ENCODE data around the gene RNF166.

- PRO-cap: unidirectional peak, plus-strand start at chr16:87936177
These were observed 394 bp downstream of the CA5A start for GRCh38 chr16:87935981-87936288.

DNA sequence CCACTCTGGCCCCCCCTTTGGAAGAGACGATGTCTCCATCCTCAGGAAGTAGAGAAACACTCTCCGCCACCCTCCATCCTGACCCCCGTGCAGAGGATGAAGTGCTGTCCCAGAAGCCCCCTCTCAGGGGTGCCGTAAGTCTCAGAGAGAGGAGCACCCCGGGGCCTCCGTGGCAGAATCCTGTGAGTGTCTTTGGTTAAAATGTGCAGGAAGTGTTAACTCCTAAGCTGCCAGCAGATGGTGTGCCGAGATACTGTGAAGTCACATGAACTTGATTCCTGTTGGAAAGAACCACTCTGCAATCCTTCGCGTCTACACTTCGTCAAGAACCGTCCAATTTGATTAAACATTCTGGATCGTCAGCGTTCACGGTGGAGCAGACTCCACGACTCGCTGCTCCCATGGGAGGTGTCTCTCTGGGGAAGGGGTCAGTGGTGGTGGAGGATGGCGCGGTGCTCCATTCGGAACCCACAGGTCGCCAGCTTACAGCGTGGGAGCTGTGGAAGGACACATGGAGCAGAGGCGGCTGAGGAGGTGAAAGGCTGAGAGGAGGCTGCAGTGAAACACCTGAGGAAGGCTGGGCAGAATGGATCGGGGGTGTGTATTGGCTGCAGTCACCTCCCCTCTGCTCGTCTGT is 5.7 kb downstream of the BANP start:
- PRO-cap: no peak

DNA sequence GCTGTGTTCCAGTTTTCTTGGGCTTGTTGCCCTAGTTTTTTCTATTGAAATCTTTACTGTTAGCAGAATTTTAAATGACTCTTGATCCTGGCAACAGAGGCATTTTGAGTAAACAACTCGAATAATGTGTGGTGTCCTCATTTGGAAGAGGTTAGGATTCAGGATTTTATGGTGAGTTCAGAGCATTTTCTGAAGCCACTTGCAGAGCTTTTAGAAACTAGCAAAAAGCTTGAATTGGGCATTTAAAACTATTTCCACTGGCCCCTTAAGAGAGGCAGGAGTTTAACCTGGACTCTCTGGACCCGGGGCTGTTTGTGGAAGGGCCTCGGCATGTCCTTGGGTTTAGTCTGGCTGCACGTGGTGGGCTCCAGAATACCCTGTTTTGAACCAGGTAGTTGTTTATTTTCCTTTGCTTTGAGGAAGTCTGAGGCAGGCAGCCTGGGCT is 15.2 kb downstream of the BANP start:
- PRO-cap: no peak

- PRO-cap: no peak
These were observed 118.2 kb downstream of the BANP start for GRCh38 chr16:88068981-88070355.

- PRO-cap: no peak
These were observed 192.6 kb downstream of the BANP start for GRCh38 chr16:88143495-88144523.

DNA sequence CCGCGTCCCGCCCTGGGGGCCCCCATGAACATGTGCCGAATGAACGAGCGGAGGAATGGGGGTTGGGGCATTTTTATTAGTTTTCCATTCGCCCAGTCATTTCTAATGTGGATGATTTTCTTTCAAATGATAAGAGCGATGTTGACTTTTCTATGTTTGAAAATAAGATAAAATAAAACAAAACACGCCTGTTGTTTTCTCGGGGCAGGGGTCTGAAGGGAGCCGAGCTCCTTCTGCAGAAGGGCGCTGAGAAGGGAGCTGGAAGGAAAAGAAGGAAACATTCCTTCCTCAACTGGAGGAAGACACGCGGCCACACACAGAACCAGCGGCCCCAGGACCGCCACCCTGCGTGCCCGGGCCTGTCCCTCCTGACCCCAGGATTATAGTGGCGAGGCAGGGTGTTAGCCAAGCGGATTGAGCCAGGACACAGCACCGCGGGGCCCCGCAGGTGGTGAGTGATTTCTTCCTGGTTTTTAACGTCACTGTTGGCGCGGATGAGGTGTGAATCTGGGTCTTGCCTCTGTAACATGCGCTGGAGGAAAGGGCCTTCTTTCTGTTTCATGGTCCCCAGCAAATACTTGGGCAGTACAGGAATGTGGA is 158.8 kb upstream of the ZNF469 start:
- PRO-cap: no peak

DNA sequence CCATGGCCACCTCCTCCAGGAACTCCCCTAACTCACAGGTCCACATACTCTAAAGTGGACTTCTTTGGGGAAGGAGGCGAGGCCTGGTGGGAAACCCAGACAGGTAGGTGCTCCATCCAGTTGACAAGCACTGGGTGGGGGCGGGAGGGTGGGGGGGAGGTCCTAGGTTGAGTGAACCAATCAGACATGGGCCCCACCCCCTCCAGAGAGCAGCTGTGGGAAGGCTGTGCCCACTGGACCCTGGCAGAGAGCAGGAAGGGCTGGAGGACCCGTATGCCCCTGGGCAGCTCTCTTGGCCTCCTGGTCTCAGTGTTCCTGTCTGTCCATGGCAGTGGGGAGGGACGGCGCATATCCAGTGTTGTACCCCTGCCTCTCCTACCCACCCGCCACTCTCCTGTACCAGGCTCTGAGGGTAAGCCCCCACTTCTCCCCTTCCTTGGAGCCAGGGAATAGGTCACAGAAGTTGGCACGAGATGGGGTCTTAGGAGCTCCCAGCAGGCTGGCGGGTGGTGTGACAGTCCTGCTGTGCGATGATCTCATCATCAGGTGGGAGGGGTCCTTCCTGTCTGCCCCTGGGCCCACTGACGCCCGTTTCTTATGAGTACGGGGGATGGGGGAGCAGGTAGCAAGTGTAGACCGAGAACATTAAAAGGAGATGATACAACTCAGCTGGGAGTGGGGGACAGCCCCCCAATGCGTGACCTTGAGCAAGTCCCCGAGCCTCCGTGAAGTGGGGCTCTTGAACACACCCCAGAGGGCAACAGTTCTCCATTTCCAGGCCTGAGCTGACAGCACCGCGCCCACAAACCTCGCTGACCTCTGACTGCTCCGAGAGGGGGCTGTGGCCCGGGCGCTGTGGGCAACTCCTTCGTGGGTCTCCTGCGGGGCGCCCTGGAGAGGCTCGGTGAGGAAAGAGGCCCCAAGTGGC is 1.3 kb upstream of the ZFPM1 start:
- PRO-cap: no peak

DNA sequence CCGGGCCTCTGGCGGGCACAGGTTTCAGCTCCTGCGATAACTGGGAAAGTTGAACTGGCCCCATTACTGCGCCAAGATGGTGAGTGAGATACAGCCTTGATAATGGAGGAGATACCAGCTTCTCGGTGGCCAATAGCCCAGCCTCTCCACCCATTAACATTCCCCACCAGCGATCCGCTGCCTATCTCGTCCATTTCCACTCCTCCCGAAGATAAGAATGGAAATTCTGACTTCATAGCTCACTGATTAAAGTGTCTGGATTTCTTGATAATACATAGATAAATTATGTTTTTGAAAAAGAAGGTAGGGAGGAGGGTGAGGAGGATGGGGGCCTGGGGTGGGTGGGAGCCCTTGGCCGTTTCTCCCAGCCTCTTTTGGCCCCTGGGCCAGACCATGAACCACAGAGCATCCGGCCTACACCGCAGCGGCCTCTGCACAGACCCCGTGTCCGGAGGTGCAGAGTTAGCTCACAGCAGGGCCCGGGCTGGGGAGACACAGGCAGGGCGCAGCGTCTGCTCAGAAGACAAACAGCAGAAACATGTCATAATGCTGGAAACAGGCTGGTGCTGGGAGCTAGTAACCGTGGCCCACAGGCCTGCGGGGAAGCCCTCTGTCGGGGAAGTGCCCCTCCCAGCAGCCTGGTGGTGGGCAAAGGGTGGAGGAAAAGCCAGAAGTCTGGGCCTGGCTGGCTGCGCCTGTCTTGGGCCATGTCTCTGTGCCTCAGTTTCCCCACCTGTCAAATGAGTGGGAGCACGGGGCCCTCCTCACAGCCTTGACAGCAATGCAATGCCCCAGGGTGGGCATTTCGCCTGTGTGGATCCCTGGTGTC is 11.9 kb downstream of the ZFPM1 start:
- PRO-cap: no peak

DNA sequence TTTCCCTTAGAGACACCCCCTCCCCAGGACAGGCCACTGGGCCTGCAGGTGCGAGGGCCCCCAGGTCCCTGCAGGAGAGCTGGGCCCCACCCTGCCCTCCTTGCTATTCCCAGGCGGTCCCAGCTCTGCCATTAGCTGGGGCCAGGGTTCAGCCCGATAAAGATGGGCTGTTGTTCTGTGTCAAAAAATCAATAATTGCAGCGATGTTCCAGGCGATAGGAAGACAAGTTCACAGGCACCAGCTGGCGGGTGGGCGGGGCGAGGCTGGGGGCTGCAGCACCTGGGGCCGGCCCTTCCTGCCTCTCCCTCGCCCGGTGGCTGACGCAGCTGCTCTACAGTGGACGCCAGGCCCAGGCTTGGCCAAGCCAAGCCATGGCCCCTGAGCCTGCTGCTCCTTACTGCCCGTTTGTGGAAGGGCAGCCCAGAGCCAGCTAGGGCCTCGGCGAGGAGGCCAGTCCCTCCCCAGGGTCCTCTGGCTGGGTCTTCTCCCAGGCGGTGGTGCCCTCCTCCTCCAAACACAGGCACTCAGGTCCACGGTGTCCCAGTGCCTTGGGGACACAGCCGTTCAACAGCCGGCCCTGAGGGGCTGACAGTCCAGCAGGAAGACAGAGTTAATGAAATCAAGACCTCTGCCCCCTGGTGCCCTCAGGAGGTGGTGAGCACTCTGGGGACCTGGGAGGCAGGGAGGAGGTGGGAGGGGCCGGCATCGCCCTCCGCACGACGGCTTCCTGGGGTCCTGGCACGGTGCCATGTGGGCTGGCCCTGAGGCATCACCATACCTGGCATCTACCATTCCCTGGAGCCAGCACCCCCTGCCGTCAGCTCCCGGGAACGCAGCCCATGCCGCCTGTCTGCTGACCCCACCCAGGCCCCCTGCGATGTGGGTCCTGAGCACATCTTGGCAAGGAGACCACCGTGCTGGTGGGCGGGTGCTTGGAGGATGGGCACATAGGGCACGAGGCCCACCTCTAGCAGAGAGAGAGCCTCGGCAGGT is 52.1 kb downstream of the ZFPM1 start:
- PRO-cap: no peak

DNA sequence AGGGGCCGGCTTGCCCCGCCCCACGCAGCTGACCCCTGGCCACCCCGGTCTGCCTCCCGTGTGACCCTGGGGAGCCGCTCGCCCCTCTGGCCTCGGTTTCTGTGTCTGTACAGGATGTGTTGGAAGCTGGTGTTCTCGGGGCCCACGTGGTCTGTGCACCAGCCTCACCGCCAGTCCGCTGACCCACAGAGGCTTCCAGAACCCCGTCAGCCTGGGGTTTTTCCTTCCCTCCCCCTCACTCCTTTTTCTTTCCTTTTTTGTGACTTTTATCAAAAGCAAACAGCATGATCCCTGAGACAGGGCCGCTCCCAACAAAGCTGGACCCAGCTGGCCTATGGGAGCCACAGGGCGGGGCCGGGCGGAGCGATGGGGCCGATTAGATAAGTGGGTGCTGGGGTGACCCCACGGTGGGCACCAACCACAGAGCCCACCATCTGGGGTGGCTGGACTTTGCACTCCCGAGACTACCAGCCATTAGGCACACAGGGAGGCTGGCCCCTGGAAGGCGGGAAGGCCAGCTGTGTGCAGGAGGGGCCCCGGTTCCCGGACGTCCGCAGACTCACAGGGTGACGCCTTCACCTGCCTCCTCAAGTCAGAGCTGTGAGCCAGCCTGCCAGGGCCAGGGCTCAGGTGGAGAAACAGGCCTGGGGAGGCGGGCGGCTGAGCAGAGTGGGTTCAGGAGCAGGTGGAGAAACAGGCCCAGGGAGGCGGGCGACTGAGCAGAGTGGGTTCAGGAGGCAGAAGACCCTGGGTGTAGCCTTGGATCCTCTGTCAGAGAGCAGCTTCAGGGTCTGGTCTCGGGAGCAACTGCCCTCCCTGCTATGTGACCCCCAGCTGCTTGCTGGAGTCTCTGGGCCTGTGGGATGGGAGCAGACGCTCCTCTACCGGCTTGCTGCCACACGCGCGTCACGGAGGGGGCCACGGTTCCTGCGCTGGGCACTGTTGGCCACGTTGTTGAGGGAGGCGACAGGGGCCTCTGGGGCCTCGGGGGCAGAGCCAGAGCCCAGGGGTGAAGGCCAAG is 56.2 kb downstream of the ZFPM1 start:
- PRO-cap: no peak

DNA sequence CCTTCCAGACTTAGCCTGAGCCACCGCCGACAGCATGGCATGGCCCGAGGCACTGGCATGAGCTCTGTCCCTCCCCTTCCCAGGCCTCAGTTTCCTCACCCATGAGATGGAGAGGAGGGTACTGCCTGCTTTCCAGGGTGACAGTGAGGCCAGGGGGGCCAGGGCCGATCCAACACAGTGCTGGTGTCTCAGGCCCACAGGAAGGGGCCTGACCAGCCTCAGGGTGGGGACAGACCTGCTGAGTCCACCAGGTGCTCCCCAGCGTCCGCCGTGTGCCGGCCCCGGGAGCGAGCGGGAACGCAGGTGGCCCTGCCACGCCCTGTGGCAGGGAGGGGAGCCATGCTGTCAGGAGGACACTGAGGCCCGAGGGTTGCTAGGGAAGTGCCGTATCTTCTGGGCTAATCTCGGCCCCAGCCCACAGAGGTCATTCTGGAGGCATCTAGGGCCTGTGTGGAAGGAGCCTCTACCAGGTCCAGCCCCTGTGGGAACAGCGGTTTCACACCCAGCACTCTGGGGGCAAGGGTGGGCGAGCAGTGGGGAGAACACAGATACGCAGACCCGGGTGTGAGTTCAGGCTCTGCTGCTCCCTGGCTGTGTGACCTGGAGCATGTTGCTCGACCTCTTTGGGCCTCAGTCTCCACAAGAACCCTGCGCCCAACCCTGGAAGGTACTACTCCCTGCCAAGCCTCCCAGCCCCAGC is 44.1 kb upstream of the ZC3H18 start:
- PRO-cap: no peak

- PRO-cap: no peak
These were observed 43.4 kb upstream of the ZC3H18 start for GRCh38 chr16:88526609-88527348.

DNA sequence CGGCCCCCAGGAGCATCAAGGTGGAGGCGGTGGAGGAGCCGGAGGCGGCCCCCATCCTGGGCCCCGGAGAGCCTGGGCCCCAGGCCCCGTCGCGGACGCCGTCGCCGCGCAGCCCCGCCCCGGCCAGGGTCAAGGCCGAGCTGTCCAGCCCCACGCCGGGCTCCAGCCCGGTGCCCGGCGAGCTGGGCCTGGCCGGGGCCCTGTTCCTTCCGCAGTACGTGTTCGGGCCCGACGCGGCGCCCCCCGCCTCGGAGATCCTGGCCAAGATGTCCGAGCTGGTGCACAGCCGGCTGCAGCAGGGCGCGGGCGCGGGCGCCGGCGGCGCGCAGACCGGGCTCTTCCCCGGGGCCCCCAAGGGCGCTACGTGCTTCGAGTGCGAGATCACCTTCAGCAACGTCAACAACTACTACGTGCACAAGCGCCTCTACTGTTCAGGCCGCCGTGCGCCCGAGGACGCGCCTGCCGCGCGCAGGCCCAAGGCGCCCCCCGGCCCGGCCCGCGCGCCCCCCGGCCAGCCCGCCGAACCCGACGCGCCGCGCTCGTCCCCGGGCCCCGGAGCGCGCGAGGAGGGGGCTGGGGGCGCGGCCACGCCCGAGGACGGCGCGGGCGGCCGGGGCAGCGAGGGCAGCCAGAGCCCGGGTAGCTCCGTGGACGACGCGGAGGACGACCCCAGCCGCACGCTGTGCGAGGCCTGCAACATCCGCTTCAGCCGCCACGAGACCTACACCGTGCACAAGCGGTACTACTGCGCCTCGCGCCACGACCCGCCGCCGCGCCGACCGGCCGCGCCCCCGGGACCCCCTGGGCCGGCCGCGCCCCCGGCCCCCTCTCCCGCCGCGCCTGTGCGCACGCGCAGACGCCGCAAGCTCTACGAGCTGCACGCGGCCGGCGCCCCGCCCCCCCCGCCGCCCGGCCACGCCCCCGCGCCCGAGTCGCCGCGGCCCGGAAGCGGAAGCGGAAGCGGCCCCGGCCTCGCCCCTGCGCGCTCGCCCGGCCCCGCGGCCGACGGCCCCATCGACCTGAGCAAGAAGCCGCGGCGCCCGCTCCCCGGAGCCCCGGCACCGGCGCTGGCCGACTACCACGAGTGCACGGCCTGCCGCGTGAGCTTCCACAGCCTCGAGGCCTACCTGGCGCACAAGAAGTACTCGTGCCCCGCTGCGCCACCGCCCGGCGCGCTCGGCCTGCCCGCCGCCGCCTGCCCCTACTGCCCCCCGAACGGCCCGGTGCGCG is 36.5 kb upstream of the ZC3H18 start:
- PRO-cap: bidirectional peak, plus-strand start at position 1,014 of the sequence, minus-strand start at position 842 of the sequence

- PRO-cap: no peak
These were observed 33.4 kb upstream of the ZC3H18 start for GRCh38 chr16:88536722-88537270.

GRCh38 chr16:88650140-88650556 is 705 bp downstream of the CYBA start:
- PRO-cap: unidirectional peak, plus-strand start at chr16:88650228; unidirectional peak, plus-strand start at chr16:88650477

DNA sequence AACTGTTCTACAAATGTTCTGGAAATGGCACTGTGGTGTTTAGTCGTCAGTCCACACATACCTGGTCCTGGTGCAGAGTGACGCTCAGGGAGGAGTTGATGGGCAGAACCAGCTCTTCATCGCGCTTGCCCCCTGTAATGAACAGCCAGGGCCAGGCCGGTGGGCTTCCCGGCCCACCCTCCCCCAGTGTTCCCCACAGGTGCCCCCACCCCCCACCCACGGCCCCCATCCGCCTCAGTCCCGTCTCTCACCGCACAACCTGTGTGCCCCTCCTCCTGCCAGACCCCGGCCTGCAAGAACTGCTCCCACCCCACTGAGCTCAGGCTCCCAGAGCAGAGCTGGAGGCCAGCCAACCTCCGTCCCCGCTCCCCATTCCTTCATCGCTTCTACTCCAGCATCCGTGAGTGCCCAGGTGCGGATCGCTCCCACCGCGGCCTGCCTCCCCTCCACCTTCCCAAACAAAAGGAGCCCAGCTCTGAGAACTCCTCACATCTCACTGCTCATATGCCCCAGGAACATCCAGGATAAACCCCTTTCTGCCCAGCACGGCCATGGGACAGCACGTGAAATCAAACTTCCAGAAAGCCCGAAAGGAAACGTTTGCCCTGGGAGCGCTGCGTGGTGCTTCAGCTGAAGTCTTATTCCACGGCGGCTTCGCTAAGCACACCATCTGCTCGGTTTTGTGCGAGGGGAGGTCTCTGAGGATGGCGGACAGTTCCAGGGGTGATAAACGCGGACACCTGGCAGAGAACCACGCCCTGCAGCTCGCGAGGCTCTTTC is 4.1 kb downstream of the MVD start:
- PRO-cap: no peak

- PRO-cap: unidirectional peak, plus-strand start at chr16:88692146
These were observed 5.7 kb upstream of the SNAI3 start for GRCh38 chr16:88691769-88692613.

DNA sequence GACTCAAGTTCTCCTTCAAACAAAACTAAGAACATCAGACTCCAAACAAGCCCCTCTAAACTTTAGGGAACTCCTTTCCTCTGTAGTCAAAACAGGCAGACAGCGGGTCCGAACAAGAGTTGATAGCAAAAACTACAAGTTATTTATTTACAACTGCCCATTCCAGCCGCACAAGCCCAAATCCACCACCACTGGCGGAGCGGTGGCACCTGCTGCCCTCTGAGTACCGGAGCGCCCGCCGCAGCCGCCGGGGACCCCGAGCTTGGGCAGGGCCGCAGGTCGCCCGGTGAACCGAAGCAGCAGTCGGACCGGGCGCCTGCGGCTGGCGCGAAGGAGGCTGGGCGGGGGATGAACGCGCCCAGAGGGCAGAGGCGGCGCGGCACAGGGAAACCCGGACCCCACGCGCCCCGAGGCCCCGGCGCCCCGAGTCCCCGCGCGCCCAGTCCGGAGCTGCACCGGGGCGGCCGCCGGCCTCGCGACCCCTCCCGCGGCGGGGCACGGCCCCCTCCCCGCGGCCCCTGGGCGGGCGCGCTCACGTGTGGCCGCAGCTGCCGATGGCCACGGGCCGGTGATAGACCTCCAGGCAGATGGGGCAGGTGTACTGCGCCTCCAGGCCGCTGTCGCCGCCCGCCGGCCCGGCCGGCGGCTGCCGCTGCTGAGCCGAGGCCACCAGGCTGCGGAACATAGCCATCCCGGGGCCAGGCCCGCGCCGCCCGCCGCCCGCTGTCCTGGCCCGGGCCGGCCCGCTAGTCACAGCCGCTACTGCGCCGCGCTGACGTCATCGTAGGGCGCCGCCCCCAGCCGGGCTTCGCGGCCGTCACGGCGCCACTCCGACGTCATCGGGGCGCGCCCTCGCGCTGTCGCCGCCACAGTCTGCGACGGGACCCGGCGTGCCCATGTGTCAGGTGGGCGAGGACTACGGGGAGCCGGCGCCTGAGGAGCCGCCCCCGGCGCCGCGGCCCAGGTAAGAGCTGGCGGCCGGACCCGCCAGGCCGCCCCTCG is at the start of gene RNF166:
RNF166 (minus strand) TSS at position 774 of the 1,002 bp plus-strand sequence.
- PRO-cap: bidirectional peak, plus-strand start at position 839 of the sequence, minus-strand start at position 730 of the sequence

- PRO-cap: no peak
These were observed 19.9 kb downstream of the PIEZO1 start for GRCh38 chr16:88764912-88765682.

DNA sequence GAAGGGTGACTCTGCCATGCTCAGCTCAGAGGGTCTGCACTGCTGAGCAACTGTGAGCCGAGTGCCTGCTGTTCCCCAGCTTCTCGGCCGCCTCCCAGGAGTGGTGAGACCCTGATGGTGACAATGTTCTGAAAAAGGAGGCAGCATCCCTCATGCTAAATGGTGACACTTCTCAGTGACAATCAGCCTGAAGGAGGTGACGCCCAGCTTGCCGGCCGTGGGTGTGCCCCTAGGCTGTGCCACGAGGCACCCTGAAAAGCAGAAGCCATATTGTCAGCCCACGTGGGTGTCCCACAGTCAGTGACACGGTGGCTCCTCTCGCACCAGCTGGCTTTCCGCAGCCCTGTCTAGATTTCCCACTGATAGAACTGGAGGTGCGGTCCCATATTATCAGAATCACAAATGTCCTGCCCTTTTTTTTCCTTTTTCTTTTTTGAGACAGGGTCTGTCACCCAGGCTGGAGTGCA is 3.3 kb downstream of the PIEZO1 start:
- PRO-cap: no peak